Ileum (tissue), 1 donor: ENCODE measurements around a stretch of chr20.

DNA sequence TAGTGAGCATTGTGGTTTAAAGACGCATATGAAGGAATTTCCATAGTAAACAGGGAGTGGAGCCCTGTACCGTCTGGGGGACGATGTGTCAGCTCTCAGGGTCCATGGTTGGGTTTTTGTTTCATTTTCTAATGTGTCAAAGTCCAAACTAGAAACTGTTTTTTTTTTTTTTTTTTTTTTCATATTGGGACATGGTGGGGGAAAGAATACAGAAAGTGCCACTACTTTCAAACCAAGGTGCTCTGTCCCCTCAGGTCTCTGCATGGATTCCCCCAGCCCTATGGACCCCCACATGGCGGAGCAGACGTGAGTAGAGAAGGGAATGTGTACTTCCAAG, 2.0 kb downstream of the CDC25B start:
- PRO-cap = no peak

- PRO-cap = no peak
Measured at GRCh38 chr20:3875803-3876553, 13.2 kb upstream of the PANK2 start.

GRCh38 chr20:3907444-3908067, 18.4 kb downstream of the PANK2 start:
- PRO-cap = no peak

DNA sequence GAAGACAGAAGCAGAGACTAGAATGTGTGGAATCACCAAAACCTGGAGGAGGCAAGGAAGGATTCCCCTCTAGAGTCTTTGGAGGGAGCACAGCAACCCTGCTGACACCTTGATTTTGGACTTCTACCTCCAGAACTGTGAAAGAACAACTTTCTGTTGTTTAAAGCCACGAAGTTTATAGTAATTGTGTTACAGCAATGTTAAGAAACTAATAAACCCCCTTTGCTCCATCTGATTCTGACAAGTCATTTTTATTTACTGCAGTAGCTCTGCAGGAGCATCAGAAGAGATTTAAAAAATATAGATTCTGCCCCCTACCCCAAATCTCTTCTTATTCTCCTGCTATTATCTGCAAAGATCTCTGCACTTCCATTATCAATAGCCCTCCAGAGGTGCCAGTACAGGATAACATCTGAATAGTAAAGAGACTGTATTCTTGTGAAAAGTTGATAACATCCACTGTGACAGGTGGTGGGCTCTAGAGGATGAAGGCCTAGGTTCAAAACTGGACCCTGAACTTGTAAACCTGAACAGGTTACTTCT, 10.7 kb downstream of the RNF24 start:
- PRO-cap = no peak

DNA sequence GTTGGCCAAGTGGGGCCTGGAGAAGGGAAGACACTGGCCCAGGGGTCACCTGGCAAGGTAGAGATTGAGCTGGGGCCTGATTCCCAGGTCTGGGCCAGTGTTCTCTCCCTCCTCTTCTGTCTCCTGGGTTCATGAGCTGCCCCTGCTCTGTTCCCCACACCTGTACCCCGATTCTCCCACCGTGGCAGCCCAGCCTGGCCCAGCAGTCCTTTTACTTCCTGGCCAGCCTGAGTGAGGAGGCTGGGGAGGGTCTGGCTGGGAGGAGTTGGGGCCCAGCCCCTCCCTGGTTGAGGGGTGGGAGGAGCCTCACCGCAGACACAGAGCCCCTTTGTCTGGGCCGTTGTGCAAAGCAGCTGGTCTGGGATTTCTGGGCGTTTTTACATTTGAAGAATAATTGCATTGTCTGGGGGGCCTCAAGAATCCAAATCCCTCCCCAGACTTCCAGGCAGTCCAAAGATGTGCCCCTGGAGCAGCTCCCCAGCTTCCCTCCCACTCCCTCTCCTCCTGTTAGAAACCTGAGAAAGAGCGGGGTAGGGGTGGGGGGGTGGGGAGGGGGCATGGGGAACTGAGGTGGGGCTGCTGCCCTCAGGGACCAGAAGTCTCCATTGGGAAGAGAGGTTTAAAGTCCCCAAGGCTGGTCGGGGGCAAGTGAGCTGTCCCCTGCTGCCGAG, 19.1 kb downstream of the SMOX start:
- PRO-cap = bidirectional peak, plus-strand start at position 453 of the sequence, minus-strand start at position 213 of the sequence

- PRO-cap = no peak
Measured at GRCh38 chr20:4189323-4189712, 40.7 kb downstream of the SMOX start.

GRCh38 chr20:4200832-4201179, 48.3 kb downstream of the ADRA1D start:
- PRO-cap = no peak

DNA sequence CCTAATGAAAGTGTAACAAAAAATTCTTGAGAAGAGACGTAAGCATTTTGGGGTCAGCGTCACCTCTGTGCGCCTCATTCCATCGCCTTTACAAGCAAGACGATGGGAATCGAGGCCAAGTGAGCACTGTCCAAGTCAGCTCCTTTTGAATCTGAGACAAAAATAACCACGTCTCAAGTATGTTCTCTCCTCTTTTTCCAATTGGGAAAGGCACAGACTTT, 47.9 kb upstream of the ADRA1D start:
- PRO-cap = no peak

DNA sequence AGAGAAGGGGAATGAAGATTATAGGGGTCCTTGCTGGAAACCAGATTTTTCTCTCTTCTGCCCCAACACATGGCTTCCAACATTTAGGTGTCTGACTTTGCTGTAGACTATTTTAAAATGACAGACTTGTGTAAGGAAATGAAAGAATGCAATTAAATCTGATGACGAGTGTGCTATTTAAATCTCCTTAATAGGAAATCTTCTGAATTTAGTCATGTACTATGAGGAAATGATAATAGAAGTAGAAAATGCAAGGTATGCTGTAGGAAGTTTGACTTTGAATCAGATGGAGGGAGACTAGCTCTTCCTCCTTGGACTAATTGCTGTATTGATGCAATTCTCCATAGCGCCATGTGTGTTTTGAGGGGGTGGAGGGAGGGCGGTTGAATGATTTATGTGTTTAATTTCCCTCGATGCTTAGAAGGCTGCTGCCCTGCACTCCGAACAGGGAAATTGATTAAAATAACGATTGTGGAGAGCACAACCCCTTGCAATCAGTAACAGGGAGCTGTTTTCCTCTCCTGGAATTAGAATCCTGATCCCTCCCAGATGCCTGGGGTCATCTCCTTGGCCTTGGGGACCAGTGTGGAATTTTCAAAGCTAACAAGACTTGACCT, 179.0 kb upstream of the PRNP start:
- PRO-cap = no peak

GRCh38 chr20:4778665-4779078, 44.7 kb downstream of the RASSF2 start:
- PRO-cap = no peak

DNA sequence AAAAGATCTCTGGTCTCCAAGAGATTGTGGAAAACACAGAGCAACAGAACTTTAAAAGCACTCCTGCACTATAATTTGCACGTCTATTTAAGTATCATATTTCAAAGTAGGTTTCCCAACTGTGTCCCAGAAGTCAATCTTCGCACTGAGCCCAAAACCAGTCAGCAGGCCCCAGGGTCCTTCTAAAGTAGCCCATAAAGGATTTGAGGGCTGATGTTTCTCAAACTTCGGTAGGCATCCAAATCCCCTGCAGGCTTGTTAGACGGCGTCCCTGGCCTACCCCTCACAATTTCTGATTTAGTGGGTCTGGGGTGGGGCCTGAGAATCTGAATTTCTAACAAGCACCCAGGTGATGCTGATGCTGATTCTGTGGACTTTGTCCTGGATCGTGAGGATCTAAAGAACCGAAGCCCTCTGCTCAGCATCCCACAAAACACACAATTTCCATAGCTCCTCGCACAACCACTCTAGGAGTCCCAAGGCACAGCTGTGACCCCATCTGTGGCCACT, 34.3 kb downstream of the RASSF2 start:
- PRO-cap = no peak

GRCh38 chr20:4810455-4810865, 12.9 kb downstream of the RASSF2 start:
- PRO-cap = no peak

DNA sequence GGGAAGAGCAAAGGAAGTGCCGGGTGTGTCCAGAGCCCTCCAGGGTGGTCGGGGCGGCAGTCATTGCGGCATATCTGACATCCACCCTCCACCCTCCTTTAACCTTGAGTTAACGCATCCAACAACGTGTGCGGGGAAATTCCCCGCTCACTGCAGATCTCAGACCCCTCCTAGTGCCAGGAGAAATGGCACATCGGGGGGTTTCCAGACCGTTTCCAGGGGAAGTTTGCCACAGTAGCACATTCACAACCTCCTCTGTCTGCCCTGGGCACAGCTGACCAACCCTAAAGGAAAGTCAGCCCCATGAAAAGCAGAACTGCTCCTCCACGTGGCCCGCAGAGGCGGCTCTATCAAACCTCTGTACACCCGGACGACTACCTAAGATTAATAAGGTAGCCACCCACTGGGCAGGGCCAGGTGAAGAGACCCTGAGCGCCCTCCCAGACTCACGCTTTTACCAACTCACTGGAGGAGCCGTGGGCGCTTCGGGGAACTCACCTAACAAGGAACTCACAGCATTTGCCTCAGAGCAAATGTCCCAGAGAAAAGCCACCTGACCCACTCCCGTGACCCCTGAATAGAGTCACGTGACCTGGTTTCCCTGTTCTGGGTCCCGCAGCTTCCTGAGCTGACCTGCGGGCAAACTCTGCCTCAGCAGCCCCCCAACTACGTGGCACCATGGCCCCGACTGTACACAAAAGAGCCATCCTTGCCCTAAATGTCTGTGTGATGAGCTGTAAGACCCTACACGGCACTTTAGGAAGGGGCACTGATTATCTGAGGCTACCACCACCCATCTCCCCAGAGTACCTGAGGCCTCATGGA, 8.6 kb downstream of the RASSF2 start:
- PRO-cap = unidirectional peak, minus-strand start at position 257 of the sequence

GRCh38 chr20:4912505-4912824, 88.8 kb downstream of the SLC23A2 start:
- PRO-cap = no peak

DNA sequence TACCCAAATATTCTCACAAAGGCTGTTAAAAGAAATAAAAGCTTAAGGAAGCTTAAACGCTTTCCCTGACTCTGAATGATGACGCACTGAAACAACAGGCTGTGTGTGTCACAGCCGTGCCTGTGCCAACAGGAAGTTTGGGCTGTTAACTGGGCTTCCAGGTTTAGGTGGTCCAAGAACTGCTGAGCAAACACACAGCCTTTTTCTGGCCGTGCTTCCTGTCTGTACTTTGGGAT, 75.2 kb downstream of the SLC23A2 start:
- PRO-cap = no peak

GRCh38 chr20:4926469-4926884, 74.8 kb downstream of the SLC23A2 start:
- PRO-cap = no peak

DNA sequence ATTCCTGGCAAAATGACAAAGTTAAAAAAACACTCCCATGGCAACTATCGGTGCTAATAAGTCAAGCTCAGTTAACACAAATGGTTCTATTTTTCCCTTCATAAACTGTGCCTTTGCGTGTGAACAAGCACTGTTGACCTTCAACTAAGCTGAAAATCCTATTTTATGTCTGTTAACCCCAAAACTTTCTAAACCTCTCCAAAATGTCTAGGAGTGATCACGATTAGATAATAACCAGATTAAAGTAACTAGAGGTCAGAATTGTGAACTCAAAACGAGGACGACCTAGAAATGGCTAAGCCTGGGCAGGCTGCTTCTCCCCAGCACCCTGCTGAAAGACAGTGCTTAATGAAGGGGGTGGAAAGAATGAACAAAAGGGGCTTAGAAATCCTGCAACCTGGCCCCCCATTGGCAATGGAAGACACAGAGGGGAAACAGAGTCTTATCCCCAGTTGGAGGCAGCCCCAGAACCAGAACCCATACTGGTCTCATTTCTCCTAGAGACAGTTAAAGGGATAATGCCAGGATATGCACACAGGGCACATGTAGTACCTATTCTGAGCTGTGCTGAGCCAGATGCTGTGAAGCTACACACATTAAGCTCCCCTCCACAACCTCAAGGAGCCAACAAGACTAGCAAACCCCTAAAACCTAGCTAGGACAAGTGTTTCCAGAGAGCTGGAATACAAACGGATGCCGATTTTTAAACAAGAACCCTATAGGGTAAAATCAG, 23.0 kb downstream of the SLC23A2 start:
- PRO-cap = no peak

DNA sequence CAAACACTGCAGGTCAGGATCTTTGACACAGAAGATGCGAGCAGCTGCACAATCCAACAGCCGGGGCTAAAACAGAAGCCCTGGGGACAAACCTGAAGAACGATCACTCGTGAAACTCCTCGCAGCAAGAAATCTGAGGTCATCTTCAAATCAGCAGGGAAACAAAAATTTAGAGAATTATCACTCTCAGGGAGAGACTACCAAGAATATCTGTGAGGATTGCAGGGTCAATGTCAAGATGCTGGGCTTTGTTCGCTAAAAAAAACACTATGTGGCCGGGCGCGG, 14.1 kb downstream of the SLC23A2 start:
- PRO-cap = no peak

DNA sequence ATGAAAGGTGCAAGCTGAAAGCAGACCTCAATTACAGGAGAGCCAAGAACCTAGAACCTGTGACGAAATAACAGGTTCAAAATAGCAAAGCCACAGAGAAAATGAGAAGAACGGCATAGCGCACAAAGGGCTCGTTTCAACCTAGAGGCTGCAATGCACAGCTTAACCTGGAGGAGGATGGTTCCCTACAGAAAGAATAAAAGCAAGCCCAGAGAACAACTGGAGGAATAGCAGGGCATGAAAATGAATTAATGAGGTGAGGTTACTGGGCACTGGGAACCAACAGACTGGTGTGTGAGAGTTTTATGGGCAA, 3.0 kb downstream of the SLC23A2 start:
- PRO-cap = no peak

- PRO-cap = no peak
Measured at GRCh38 chr20:5049981-5050392, 48.7 kb upstream of the SLC23A2 start.